Right atrium auricular region (tissue), 2 donors: ENCODE measurements around a stretch of chr10.

DNA sequence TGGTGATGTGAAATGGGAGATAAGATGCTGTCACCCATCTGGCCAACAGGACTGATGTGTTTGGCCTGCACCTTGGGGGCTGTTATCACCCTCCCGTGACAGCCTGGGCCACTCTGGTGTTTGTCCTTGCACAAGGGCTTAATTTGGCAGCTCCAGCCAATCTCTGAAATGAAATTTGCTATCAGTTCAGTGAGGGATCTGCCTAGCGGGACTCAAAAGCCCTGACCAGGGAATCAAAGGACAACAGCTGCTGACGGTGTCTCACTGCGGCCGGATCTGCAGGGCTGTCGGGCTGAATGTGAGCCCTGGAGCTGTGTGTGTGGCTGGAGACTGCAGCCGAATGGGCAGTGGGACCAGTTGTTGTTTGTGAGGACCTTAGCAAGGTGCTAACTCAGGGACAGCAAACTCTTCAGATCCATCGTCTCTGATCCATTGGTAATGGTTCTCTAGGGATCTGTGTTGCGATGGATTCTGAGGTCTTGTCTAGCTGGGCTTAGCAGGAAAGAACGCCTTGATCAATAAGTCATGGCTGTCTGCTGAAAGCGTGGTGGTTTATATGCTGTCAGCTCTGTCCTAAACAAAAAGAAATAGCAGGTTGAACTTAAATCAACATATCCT lies 131.2 kb upstream of the BTBD16 start:
- PRO-cap = unidirectional peak, plus-strand start at position 243 of the sequence
- RAMPAGE, long total RNA, 2 experiments = no peak in any of the 2 experiments

DNA sequence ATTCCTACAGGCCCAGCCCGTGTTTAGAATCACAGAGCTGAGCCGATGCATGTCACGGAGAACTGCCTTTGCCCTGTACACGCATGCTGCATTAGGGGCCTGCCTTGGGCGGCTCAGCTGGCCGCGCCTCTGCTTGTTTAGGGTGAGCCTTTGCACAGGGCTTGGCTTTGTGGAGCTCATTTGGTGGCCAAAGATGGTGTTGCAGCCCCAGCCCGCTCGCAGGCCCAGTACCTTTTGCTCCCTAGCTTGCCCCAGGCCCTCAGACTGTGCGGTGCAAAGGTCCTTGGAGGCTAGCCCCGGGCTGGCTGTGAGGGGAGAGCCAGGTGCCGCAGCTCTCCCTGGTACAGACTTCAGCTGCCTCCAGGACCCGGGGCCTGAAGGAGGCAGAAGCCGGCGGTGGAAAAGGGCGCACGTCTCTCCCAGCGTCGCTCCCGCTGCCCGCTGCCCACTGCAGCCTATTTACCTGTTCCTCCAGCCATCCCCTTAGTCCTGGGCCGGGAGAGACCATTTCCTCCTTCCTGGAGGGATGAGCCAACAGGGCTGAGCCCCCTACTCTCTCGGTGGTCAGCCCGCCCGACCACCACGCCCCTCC lies 108.2 kb upstream of the BTBD16 start:
- PRO-cap = no peak
- RAMPAGE, long total RNA, 2 experiments = no peak in any of the 2 experiments

DNA sequence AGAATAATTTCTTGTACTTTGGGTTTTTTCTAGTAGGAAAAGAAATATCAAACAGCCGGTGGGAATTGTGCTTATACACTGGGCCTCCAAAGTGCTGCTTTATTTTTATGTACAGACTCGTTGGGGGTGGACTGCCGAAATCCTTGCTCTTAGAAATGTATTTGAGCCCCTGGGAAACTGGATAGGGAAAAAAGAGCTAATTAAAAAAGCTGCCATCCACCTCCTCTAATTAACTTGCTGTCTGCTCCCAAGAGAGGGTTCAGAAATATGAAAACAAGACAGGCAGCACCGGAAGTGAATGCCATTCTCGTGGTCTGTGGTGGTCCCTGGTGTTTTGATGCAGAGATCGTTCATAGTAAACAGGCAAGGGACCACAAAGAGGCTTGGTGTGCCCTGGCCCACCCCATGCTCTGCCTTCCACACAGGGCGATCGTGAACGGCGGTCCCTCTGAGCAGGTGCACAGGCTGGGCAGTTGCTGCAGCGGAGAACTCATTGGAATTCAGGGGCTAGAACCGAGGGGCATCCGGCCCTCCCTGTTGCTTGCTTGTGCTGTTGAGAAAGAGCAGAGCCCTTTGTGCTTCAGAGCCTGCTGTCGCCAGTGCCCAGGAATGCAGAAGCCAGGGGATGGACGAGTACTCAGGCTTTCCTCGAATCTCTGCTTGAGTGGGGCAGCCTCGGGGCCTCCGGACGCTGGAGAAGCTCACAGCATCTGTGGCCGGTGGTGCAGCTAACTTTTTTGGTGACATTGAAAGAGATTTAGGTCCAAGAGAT lies 79.1 kb upstream of the BTBD16 start:
- PRO-cap = unidirectional peak, plus-strand start at position 599 of the sequence
- RAMPAGE, long total RNA, 2 experiments = no peak in any of the 2 experiments

DNA sequence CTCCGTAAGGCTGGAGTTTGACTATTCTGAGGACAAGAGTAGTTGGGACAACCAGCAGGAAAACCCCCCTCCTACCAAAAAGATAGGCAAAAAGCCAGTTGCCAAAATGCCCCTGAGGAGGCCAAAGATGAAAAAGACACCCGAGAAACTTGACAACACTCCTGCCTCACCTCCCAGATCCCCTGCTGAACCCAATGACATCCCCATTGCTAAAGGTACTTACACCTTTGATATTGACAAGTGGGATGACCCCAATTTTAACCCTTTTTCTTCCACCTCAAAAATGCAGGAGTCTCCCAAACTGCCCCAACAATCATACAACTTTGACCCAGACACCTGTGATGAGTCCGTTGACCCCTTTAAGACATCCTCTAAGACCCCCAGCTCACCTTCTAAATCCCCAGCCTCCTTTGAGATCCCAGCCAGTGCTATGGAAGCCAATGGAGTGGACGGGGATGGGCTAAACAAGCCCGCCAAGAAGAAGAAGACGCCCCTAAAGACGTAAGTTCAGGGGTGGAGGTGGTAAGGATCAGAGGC lies 59.8 kb upstream of the BTBD16 start:
- PRO-cap = no peak
- RAMPAGE, long total RNA, 2 experiments = no peak in any of the 2 experiments

DNA sequence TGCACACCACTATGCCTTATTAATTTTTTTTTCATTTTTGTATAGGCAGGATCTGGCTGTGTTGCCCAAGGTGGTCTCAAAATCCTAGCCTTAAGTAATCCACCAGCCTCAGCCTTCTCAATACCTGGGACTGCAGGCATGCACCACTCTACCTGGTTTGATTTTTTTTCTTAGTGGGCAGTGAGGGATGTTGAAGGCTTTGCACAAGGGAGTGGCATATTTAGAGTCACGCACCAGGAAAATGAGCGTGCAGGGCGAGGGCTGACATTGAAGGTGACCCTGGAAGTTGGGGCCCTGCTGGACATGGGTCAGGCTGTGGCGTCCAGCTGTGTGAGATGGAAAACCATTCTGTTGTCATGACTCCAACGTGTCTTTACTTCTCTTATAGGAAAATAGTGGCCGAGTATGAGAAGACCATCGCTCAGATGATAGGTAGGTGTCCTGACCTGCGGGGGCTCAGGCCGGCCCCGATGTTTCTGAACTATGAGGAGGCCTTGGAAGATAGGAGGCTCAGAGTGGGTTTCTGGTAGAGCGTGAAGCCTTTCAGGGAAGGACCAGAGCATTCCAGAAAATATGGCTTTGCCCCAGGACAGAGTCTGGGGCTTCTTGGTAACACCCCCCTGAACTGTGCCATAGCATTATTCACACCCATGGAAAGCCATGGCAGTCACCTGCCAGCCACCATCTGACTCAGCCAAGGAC lies 29.4 kb upstream of the BTBD16 start:
- PRO-cap = no peak
- RAMPAGE, long total RNA, 2 experiments = no peak in any of the 2 experiments

DNA sequence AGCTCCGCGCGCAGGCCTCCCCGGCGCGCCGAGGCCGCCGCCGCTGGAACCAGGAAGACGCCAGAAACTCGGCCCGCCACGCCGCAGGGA lies 148 bp upstream of the PLEKHA1 start:
- PRO-cap = no peak
- RAMPAGE, long total RNA, 2 experiments = no peak in any of the 2 experiments

GRCh38 chr10:122375586-122375786 lies 978 bp downstream of the PLEKHA1 start:
- PRO-cap = unidirectional peak, minus-strand start at chr10:122375719
- RAMPAGE, long total RNA, 2 experiments = no peak in any of the 2 experiments

DNA sequence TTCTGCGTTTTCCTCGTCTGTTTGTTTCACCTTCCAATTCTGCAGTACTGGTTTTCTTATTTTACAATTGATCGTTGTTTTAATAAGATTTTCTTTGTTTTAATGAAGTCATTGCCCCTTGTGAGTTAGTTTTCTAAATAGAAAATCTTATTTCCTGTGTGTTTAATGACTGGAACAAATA lies 1.2 kb downstream of the PLEKHA1 start:
- PRO-cap = no peak
- RAMPAGE, long total RNA, 2 experiments = no peak in any of the 2 experiments

GRCh38 chr10:122441786-122442392 lies 12.6 kb upstream of the ARMS2 start:
- PRO-cap = no peak
- RAMPAGE, long total RNA, 2 experiments = no peak in any of the 2 experiments

DNA sequence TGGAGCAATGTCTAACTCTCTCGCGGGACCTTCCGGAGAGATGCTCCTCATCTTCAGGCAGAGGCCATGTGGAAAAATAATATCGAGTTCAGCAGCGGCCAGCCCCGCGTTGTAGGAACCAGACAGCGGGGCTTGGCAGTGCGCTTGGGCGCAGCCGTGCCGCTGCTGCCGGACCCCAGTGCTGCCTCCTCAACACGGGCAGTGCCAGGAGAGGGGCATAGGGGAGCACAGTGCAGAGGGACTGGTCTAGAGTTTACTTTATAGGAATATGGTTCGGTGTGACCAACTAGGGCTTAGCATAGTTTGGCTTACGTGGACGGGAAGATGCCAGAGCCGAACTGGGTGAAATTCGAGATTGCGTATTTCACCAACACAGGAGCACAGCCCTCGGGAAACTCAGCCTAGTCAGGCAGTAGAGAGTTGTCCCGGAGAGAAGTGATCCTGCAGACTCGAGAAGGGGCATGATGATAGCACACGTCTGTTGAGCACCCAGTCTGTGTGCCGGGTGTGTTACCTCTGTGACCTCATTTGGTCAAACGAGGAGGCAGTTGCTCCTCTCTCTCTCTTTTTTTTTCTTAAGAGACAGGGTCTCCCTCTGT lies 1.7 kb downstream of the HTRA1 start:
- PRO-cap = no peak
- RAMPAGE, long total RNA, 2 experiments = no peak in any of the 2 experiments

- PRO-cap = no peak
- RAMPAGE, long total RNA, 2 experiments = no peak in any of the 2 experiments
Observed at GRCh38 chr10:122475494-122475786, 14.1 kb downstream of the HTRA1 start.

DNA sequence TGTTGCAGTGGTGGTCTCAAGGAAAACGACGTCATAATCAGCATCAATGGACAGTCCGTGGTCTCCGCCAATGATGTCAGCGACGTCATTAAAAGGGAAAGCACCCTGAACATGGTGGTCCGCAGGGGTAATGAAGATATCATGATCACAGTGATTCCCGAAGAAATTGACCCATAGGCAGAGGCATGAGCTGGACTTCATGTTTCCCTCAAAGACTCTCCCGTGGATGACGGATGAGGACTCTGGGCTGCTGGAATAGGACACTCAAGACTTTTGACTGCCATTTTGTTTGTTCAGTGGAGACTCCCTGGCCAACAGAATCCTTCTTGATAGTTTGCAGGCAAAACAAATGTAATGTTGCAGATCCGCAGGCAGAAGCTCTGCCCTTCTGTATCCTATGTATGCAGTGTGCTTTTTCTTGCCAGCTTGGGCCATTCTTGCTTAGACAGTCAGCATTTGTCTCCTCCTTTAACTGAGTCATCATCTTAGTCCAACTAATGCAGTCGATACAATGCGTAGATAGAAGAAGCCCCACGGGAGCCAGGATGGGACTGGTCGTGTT lies 46.3 kb upstream of the DMBT1 start:
- PRO-cap = no peak
- RAMPAGE, long total RNA, 2 experiments = no peak in any of the 2 experiments

DNA sequence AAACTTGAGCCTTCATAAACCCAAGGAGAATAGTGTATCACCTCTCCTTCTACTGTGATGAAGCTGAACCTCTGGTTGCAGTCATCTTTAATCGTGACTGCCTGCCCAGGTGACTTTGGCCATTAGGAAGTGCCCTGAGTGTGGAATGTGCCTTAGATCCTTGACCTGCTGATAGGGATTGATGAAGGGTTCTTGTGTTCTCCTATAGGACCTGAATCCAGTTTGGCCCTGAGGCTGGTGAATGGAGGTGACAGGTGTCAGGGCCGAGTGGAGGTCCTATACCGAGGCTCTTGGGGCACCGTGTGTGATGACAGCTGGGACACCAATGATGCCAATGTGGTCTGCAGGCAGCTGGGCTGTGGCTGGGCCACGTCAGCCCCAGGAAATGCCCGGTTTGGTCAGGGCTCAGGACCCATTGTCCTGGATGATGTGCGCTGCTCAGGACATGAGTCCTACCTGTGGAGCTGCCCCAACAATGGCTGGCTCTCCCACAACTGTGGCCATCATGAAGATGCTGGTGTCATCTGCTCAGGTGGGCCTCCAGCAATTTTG lies 28.3 kb downstream of the DMBT1 start:
- PRO-cap = no peak
- RAMPAGE, long total RNA, 2 experiments = no peak in any of the 2 experiments

DNA sequence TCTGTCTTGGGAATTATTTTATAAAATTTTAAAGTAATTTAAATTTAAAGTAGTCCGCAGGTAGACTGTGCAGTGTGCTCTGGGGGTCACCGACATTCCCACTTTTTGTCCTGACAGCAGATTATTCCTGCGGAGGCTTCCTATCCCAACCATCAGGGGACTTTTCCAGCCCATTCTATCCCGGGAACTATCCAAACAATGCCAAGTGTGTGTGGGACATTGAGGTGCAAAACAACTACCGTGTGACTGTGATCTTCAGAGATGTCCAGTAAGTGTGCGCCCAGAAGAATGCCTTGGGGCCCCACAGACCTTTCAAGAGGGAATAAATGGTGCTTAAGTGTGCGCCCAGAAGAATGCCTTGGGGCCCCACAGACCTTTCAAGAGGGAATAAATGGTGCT lies 39.6 kb upstream of the SPADH start:
- PRO-cap = no peak
- RAMPAGE, long total RNA, 2 experiments = no peak in any of the 2 experiments

DNA sequence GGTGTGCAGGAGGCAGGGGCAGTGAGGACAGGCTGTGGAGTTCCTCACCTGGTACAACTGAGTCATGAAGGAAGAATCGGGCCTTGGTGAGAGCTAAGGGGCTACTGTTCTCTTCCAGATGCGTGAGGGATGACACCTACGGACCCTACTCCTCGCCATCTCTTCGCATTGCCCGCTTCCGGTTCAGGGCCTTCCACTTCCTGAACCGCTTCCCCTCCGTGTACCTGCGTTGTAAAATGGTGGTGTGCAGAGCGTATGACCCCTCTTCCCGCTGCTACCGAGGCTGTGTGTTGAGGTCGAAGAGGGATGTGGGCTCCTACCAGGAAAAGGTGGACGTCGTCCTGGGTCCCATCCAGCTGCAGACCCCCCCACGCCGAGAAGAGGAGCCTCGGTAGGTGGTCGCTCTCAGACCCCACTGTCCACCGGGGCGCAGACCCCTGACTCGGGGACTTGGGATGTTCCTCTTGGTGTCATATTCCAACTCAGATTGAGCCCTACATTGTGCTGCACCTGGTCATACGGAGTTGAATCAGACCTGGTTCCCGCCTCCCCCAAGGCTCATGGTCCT lies 29.6 kb upstream of the SPADH start:
- PRO-cap = no peak
- RAMPAGE, long total RNA, 2 experiments = no peak in any of the 2 experiments

GRCh38 chr10:122674826-122675215 lies 2.2 kb downstream of the SPADH start:
- PRO-cap = unidirectional peak, minus-strand start at chr10:122674930
- RAMPAGE, long total RNA, 2 experiments = no peak in any of the 2 experiments

GRCh38 chr10:123392209-123392797 lies 238.1 kb downstream of the BUB3 start:
- PRO-cap = no peak
- RAMPAGE, long total RNA, 2 experiments = no peak in any of the 2 experiments

- PRO-cap = unidirectional peak, plus-strand start at chr10:123891289
- RAMPAGE, long total RNA, 2 experiments = no peak in any of the 2 experiments
Observed at GRCh38 chr10:123890560-123891407, 823 bp downstream of the CPXM2 start.

DNA sequence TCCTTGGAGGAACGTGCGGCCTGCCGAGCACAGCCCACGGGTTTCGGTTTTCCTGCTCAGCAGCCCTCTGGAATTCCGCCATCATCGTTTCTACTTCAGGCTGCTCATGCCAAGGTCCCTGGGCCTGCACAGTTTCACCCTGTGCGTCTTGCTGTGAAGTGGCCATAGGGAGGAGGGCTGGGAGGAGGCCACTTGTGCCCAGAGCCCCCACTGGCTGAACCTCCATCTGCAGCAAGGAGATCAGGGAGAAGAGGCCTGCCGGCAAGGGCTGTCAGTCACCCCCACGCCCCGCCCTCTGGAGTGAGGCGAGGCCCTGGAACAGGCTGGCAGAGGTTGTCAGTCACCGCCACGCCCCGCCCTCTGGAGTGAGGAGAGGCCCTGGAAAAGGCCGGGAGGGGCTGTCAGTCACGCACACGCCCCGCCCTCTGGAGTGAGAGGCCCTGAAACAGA lies 82.7 kb downstream of the CHST15 start:
- PRO-cap = no peak
- RAMPAGE, long total RNA, 2 experiments = no peak in any of the 2 experiments

GRCh38 chr10:124086280-124086836 lies 7.0 kb downstream of the CHST15 start:
- PRO-cap = no peak
- RAMPAGE, long total RNA, 2 experiments = no peak in any of the 2 experiments